Measurements from ENCODE around the genes SOCS6 and CBLN2.

- PRO-cap: no peak
- RAMPAGE, long total RNA, 5 experiments: no peak in any of the 5 experiments
- RRBS: no CpG with 5 or more reads among the region's 8 CpGs
Measured at GRCh38 chr18:63158943-63159619, 160.5 kb downstream of the BCL2 start.

DNA sequence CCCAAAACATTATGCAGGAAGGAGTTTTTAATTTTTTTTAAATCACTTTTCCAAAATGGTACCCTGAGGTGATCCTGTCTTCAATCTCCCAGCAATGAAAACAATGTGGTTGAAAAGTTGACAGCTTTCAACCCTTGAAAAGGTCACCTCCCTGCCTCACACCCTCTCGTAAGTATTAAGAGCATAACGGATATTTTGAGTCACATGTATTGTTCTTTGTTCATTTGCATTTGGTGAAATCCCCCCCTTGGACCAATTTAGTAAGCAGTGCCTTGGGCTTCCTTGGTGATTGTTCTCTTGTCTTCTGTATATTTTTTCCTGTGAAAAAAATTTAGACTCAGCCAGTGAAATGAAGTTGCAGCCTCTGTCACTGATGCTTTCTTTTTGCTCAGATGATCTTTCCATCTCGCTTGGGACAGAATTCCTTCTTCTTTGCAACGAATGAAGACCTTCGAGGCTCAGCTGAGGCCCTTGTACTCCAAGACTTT is 158.5 kb downstream of the BCL2 start:
- PRO-cap: no peak
- RAMPAGE, long total RNA, 5 experiments: no peak in any of the 5 experiments
- RRBS: no CpG with 5 or more reads among the region's 5 CpGs

- PRO-cap: no peak
- RAMPAGE, long total RNA, 5 experiments: no peak in any of the 5 experiments
- RRBS: 40% methylated on average over 1 of the region's 12 CpGs
Measured at GRCh38 chr18:63205159-63206146, 114.1 kb downstream of the BCL2 start.

DNA sequence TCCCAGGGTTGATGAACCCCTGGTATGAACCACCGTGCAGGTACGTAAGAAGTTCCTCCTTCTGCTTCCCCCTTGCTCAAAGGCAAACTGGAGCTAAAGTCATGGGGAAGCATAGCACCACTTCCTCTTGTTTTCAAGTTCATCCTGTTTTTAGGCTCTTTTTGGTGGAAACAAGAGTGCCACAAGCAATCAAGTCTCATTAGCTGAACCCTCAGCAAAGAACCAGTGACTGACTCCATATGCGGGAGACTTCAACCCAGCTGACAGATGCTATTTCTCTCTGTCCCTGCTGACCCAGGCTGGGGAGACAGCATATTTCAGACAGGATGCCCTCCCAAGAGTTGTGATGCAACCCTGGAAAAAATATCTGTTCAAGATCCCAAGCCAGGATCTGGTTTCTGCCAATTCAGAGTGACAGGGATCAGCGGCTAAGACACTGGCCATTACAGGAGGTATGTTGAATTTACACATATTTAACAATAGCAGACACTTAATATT is 47.6 kb downstream of the BCL2 start:
- PRO-cap: bidirectional peak, plus-strand start at position 404 of the sequence, minus-strand start at position 288 of the sequence
- RAMPAGE, long total RNA, 5 experiments: no peak in any of the 5 experiments
- RRBS: no CpG with 5 or more reads among the region's 4 CpGs

DNA sequence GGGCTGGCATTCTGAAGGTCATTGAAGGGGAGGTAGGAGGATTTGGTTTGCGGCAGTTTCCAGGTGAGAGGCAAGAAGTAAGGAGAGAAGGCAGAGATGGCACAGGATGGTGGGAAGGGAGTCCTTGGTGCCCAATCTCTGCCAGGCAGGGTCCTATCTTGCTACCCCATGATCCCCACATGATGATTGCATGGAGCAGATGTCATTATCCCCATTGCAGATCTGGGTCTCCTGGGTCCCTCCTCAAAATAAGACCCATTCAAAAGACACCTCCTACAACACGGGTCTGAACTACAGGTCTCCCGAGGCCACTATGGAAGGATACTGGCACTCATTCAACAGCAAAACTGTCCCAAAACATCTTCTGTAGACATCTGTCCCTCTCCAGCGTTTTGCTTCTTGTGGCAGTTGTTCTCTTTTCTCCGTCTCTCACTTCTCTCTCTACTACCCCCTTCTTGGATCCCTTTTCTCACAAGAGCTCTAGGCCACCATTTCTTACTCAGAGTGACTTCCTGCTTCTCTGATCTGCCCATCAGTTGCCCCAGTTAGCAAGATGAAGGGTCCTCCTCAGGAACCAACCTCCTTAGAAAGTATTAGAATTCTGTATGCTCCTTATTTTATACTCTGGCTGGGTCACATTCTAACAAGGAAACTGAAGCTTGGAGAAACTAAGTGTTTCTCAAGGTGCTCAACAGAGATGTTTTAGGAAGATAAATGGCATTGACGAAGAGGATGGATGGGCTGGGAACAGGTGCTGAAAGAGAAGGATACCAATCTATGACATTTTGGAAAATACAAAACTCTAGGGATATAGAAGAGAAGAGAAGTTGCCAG is 32.7 kb downstream of the BCL2 start:
- PRO-cap: unidirectional peak, minus-strand start at position 431 of the sequence
- RAMPAGE, long total RNA, 5 experiments: start-site peak on the minus strand in 2 of 5 experiments, centred at positions 253 to 520 of the sequence, 5 to 6 reads per replicate
- RRBS: no CpG with 5 or more reads among the region's 6 CpGs

GRCh38 chr18:63317564-63318417 is 1.8 kb downstream of the BCL2 start:
- PRO-cap: no peak
- RAMPAGE, long total RNA, 5 experiments: start-site peak on the minus strand in 2 of 5 experiments, at chr18:63318183-63318393 at its widest, 14 to 21 reads per replicate
- RRBS: 26% methylated on average over 4 of the region's 43 CpGs

- PRO-cap: no peak
- RAMPAGE, long total RNA, 5 experiments: start-site peak on the minus strand in 1 of 5 experiments, at chr18:63355472-63355568 at its widest, 11 reads per replicate
Measured at GRCh38 chr18:63355160-63355892, 11.7 kb downstream of the KDSR start.

DNA sequence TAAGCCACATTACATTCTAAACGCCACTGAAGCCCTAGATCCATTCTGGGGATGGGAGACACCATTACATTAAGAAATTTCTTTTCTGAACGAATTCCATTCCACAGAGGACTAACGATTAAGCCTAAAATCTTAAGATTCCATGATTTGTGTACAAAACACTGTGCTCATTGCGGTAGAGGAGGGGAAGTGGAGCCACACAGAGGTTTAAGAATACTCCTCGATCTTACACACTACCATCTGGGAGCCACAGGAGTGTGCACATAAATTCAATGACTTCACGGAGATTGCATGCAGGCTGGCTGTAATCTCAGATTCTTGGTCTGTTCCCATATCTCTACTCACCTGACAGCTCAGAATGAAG is 822 bp downstream of the VPS4B start:
- PRO-cap: no peak
- RAMPAGE, long total RNA, 5 experiments: no peak in any of the 5 experiments
- RRBS: no CpG with 5 or more reads among the region's 6 CpGs

DNA sequence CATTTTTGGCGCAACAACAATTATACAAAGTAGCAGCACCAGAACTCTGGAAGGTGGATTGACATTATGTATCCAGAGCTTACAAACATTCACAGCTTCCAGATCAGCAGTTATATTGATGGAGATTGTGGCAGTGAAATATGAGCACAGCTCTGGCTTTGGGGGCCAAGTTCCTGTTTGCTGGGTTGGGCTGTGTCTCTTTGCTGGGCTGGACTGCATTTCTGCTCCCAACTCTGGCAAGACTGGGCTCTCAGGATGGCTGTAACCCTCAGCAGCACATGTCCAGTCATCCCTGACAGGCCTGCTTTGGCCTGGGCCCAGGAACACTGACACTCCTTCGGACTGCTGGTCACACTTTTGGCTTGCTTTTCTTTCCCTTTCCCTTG is 17.9 kb upstream of the VPS4B start:
- PRO-cap: no peak
- RAMPAGE, long total RNA, 5 experiments: no peak in any of the 5 experiments
- RRBS: no CpG with 5 or more reads among the region's 2 CpGs

GRCh38 chr18:63490280-63490936 is 13.7 kb downstream of the SERPINB5 start:
- PRO-cap: no peak
- RAMPAGE, long total RNA, 5 experiments: no peak in any of the 5 experiments
- RRBS: 75% methylated on average over 12 of the region's 15 CpGs

DNA sequence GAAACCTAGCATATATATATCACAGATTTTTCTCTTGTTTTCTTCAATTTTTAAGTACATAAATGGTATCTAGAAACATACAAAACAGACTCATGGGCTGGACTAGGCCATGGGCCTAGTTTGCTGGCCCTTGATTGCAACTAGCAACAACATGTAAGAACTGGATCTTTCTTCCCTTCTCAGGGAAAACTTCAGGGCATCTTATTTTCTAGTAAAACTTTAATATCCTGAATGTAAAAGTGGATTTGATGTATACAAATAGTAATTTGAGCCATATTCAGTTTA is 323.7 kb downstream of the CDH19 start:
- PRO-cap: unidirectional peak, plus-strand start at position 121 of the sequence
- RAMPAGE, long total RNA, 5 experiments: no peak in any of the 5 experiments

DNA sequence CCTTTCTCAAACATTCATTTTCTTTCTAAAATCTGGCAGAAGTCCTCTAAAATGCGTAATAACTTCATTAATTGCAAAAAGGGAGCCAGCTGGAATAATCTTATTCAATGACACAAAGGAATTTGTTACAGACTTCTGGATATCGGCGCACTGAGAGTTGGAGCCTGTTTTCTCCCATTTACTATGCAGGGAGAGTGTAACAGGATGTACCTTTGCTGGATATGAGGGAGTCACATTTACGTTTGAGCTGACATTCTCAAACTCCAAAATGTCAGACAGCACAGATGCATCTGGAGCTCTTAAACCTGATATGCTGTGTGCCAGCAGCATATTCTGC is 275.3 kb downstream of the TMX3 start:
- PRO-cap: no peak
- RAMPAGE, long total RNA, 5 experiments: no peak in any of the 5 experiments
- RRBS: no CpG with 5 or more reads among the region's 4 CpGs

DNA sequence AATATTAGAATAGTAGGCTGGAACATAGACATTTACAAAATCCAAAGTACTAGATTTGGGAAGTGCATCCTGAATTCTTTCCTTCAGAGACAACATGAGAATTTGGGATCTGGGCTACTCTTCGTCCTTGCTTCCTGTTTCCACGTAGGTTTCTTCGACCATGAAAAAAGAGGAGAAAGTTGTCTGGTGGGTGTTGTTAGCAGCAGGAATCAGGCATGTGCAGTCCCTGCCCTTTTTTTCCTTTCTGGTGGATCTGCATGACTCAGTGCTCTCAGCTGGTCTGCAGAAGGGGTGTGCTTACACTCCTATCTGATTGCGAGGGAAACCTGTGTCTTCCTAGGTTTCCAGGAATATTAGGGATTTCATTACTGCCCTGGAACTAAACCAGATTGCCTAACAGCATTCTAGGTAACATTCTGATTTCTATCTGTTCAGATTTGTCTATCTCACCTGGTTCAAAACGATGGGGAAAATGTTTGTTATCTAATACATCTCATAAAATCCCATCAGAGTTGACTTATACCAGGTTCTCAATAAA is 174.3 kb downstream of the CCDC102B start:
- PRO-cap: no peak
- RAMPAGE, long total RNA, 5 experiments: no peak in any of the 5 experiments
- RRBS: no CpG with 5 or more reads among the region's 5 CpGs

DNA sequence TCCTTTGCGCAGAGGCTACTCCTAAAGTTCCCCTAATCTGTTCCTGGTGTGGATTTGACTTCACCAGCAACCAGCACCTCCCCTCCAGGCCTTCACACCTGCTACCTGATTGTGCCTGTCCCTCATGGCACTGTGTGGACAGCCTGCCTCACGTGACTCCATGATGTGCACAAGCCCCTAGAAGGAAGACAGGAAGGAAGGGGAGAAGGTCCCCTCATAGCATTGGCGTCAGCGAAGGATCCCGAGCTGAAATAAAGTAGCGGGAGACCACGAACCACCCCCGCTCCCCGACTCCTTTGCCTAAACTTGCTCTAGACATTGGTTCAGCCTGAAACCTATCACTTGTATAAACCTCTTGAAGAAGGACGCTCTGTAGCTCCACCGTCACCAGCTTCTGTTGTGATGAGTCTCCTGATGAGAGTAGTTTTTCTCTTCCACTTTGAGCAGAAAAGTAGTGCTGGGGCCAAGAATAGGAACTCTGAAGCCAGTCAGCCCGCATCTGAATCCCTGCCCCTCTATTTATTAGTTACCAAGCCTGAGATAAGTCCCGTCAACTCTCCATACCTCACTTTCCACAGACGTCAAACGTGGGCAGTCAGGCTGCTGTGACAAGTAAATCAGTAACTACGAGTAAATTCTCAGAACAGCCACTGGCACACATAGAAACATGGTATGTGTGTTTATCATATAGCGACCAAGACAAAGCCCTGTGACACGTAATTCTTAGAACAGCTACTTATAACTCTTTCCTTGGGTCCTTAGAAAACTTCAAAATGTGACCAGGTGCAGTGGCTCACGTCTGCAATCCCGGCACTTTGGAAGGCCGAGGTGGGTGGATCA is 61.8 kb downstream of the CD226 start:
- PRO-cap: no peak
- RAMPAGE, long total RNA, 5 experiments: no peak in any of the 5 experiments
- RRBS: no CpG with 5 or more reads among the region's 21 CpGs

DNA sequence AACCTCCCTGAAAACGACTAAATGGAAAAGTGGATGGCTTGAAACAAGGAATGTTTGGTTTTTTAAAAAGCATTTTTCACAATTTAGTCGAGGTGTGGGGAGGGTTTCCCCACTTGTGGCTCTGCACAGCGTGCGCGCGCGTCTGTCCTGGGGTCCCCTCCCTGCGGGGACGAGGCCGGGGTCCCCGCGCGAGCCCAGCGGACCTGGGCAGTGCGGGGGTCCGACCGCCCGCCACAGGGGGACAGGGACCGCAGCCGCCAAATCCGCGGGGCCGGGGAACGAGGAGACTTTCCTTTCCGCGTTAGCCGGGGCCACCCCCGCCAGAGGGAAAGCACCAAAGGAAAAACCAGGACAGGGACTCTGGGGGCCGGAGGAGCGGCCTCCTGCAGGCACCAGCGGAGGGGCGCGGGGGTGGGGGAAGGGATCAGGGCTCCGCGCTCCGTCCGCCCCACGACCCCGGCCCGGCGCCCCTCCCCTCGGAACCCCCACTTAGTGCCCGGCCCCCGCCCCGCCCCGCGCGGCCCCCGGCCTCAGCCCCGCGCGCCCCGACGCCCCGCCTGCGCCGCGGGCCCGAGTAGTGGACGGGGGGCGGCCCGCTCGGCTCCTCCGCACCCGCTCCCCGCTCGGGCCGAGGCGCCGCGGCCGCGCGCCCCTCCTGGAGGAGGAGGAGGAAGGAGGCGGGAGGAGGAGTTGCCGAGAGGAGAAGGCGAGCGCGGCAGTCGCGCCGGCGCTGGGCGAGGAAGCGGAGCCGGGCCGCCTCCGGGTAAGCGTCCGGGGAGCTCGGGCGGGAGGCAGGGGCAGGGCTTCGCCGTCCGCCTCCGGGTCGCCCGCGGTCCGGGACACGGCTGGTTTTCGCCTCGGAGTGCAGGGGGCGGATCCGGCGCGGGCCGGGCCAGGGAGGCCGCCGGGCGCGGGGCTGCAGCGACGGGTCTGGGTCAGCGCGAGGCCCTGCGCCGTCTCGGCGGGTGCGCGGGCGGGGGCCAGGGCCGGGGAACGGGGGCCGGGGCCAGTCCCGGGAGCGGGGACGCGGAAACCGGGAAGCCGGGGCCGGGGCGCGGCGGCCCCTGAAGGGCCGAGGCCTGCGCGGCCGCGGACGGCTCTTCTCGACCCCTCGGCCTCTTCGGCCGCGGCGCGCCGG is at the start of gene SOCS6:
SOCS6 (plus strand) TSS at position 718 of the 1,138 bp plus-strand sequence.
- PRO-cap: unidirectional peak, plus-strand start at position 357 of the sequence; bidirectional peak, plus-strand start at position 718 of the sequence, minus-strand start at position 621 of the sequence; unidirectional peak, minus-strand start at position 932 of the sequence
- RAMPAGE, long total RNA, 5 experiments: start-site peak on the plus strand in 4 of 5 experiments, centred at positions 699 to 711 of the sequence, 34 to 558 reads per replicate
- RRBS: 1% methylated on average over 61 of the region's 150 CpGs

- PRO-cap: no peak
- RAMPAGE, long total RNA, 5 experiments: no peak in any of the 5 experiments
- RRBS: no CpG with 5 or more reads among the region's 5 CpGs
Measured at GRCh38 chr18:70372930-70373754, 84.3 kb downstream of the SOCS6 start.

GRCh38 chr18:70421837-70422803 is 133.3 kb downstream of the SOCS6 start:
- PRO-cap: no peak
- RAMPAGE, long total RNA, 5 experiments: no peak in any of the 5 experiments
- RRBS: no CpG with 5 or more reads among the region's 4 CpGs

GRCh38 chr18:72544144-72544681 is at the start of gene CBLN2:
TSS of gene CBLN2 (minus strand) at chr18:72544342.
- PRO-cap: no peak
- RAMPAGE, long total RNA, 5 experiments: no peak in any of the 5 experiments
- RRBS: 10% methylated on average over 15 of the region's 32 CpGs

- PRO-cap: no peak
- RAMPAGE, long total RNA, 5 experiments: no peak in any of the 5 experiments
- RRBS: no CpG with 5 or more reads among the region's 16 CpGs
Measured at GRCh38 chr18:72869438-72869769, 1.6 kb upstream of the NETO1 start.

- PRO-cap: no peak
- RAMPAGE, long total RNA, 5 experiments: no peak in any of the 5 experiments
- RRBS: no CpG with 5 or more reads among the region's 5 CpGs
Measured at GRCh38 chr18:74023045-74023804, 124.4 kb downstream of the FBXO15 start.

All from stomach (tissue), 7 donors.